ENCODE results near the genes TERT, NDUFS6 and IRX2.

DNA sequence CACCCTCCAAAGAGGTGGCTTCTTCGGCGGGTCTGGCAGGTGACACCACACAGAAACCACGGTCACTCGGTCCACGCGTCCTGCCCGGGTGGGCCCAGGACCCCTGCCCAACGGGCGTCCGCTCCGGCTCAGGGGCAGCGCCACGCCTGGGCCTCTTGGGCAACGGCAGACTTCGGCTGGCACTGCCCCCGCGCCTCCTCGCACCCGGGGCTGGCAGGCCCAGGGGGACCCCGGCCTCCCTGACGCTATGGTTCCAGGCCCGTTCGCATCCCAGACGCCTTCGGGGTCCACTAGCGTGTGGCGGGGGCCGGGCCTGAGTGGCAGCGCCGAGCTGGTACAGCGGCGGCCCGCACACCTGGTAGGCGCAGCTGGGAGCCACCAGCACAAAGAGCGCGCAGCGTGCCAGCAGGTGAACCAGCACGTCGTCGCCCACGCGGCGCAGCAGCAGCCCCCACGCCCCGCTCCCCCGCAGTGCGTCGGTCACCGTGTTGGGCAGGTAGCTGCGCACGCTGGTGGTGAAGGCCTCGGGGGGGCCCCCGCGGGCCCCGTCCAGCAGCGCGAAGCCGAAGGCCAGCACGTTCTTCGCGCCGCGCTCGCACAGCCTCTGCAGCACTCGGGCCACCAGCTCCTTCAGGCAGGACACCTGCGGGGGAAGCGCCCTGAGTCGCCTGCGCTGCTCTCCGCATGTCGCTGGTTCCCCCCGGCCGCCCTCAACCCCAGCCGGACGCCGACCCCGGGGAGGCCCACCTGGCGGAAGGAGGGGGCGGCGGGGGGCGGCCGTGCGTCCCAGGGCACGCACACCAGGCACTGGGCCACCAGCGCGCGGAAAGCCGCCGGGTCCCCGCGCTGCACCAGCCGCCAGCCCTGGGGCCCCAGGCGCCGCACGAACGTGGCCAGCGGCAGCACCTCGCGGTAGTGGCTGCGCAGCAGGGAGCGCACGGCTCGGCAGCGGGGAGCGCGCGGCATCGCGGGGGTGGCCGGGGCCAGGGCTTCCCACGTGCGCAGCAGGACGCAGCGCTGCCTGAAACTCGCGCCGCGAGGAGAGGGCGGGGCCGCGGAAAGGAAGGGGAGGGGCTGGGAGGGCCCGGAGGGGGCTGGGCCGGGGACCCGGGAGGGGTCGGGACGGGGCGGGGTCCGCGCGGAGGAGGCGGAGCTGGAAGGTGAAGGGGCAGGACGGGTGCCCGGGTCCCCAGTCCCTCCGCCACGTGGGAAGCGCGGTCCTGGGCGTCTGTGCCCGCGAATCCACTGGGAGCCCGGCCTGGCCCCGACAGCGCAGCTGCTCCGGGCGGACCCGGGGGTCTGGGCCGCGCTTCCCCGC is at the start of gene TERT:
TERT (minus strand) TSS at position 1,045 of the 1,318 bp plus-strand sequence.
- RAMPAGE, long total RNA = no peak
- RRBS = 36% methylated on average over 55 of the region's 149 CpGs

DNA sequence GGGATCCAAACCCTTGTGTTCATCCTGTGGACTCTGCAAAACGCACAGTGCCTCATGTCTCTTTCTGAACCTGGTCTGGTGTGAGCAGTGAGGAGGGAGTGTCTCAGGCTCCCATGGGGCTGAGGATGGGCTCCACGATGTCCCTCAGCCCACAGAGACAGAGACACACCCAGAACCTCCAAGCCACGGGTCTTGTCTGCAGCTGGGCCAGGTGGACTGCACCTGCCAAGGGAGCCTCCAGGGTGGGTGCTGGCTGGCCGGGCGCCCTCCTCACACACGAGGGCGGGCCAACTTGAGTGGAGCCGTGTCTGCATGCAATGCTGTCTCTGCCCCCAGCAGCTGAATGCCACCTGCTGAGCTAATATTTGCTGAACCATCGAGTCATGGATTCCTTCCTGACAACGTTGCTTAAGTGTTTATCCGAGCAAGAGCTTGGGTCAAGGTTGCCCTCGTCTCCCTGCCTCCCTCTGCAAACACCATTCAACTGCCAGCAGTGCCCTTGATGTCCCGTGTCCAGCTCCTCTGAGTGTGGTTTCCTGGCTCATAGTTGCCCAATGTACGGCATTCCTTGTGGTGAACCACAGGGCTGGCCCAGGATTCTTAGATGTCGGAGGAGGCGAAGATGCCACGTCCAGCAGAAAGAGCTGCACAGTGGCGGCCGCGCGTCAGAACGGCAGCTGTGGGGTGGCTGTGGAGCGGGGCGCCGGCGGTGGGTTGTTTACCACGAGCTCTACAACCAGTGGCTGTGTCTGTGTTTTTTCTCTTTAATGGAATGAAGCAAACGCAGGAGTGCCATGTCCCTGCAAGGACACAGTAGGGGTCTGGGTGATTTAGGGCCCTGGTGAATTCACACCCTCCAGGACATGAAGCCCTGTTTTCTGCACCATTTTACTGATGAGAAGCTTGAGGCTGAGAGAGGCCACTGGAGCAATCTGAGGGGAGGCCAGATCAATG is 31.6 kb upstream of the LPCAT1 start:
- RAMPAGE, long total RNA = no peak
- RRBS = no CpG with 5 or more reads among the region's 28 CpGs

- RAMPAGE, long total RNA = start-site peak on the plus strand at chr5:1801392-1801416, 730 and 55 reads in 2 replicates
- RRBS = 1% methylated on average over 37 of the region's 57 CpGs
Observed at GRCh38 chr5:1800766-1801558, at the start of gene NDUFS6. NDUFS6 (plus strand) TSS chr5:1801407.

DNA sequence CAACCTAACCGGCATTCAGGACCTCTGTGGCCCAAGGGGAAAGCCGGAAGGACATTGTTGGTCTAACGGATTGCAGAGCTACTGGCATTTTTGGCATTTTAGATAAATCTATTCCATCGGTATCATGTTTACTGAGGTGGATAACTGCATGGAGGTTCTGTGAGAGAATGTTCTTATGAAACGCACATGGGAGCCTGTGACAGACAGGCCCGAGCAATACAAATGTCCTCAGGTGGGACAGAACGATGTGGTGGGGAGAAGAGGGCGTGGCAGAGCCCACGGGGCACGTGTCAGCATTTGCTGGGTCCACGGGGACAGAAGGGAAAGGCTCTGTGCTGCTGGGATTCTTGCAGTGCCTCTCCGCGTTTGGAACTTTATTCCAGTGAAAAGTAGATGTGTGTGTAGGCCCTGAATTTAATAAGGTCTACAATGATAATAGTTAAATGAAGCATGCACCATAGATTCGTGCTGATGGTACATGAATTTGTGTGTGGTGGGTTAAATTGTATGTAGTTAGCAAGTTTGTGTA is 12.6 kb downstream of the NDUFS6 start:
- RAMPAGE, long total RNA = no peak
- RRBS = no CpG with 5 or more reads among the region's 14 CpGs

GRCh38 chr5:1886676-1887884 is 4.4 kb upstream of the IRX4 start:
- RAMPAGE, long total RNA = no peak
- RRBS = 7% methylated on average over 72 of the region's 132 CpGs

DNA sequence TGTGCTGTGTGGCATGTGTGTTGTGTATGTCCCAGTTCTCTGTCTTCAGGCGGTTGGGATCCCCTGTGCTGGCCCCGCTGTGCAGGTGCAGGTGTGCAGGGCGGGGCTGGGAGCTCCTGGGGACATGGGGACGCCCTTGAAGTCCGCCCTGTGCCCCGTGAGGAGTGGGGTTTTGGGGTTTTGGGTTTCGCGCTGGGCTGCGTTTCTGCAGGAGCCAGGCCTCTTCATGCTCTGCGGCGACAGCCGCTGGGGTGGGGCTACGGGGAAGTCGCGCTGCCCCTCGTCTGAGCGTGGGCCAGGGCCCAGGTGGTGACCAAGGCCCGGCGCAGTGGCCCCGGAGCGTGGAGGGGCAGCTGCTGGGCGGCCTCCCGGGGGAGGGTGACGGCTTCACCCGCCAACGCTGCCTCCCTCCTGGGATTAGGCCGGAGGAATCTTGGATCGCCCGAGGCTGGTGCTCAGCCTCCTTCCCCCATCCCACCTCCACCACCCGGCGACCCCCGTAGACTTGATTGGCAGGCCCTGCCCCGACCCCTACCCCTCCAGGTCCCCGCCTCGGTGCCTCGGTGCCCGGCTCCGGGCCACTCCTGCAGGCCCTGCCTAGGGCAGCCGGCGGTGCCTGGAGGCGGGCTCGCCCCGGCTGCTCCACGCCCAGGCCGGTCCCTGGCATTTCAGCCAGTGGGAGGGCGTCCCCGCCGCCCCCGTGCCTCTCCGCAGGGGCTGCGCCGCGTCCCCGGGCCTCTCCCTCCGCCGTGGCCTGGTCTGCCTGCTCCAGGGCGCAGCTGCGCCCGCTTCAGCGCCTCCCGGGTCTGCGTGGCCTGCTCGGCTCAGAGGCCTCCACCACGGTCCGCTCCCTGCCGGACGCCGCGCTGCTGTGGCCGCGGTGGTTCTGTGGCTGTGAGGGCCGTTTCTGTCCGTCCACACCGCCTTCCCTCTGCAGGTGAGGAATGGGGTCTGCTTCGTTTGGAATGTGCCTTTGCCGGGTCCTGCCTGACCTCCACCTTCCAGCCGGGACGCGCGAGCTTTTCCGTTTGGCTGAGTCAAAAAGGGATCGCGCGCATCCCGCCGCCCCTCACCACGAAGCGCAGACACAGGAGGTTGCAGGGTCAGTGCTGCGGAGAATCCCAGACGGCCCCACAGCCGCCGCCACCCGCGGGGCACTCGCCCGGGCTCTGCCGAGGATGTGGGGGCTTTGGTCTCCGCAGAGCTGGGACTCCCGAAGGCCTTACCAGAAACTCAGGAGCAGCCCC is 48.2 kb upstream of the IRX4 start:
- RAMPAGE, long total RNA = no peak
- RRBS = 3% methylated on average over 27 of the region's 99 CpGs

GRCh38 chr5:1946036-1946742 is 63.5 kb upstream of the IRX4 start:
- RAMPAGE, long total RNA = no peak
- RRBS = no CpG with 5 or more reads among the region's 21 CpGs

- RAMPAGE, long total RNA = no peak
- RRBS = 3% methylated on average over 57 of the region's 97 CpGs
Observed at GRCh38 chr5:2751582-2752478, at the start of gene IRX2. IRX2 (minus strand) TSS chr5:2751677.

DNA sequence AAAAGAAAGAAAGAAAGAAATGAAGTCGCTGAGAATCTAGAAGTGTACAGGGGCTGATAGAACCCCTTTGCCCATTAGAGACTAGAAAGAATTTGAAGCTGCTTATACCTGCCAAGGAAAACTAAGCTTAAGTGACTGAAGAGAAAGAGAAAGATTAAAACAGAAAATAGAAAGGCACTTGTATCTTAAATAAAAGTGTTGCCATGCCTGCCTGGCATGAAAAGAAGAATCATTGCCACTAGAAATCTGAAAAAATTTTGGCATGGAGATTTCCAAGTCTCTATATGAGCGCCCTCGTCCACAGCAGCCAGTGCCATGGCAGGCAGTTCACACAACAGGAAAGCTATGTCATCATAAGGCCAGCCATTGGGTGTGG is 446.5 kb downstream of the IRX1 start:
- RAMPAGE, long total RNA = no peak
- RRBS = no CpG with 5 or more reads among the region's 3 CpGs

DNA sequence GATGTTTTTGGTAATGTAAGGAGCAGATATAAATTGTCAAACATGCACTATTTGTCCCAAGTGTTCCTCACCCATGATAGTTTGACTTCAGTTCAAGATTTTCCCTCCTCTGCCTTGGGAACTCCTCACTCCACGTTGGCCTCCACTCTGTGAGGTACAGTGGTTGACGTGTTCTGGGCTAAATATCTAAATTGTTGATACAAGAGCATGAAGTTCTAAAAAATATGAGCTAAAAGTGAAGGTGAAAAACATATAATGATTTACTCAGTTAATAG is 15.7 kb upstream of the ADAMTS16 start:
- RAMPAGE, long total RNA = no peak
- RRBS = no CpG with 5 or more reads among the region's 2 CpGs

DNA sequence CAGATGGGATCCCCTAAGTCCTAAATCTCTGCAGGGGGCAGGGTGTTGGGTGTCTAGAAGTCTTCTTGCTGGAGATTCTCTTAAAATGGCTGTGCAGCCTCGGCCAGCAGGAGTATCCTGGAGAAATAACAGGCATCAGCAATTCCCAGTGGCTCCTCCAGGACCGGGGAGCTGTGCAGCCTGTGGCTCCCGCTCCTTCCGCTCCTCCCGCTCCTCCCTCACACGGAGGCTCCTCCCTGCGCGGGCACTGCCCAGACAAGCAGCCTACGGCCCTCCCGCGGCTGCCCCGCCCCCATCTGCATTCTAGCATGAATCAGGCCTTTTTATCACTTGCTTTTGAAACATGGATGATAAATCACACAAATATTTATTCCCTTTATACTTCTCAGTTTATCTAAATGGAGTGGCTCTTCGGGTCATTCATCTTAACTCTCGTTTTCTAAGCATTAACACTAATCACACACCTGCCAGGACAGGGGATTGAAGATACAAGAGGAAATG is 131.1 kb downstream of the ADAMTS16 start:
- RAMPAGE, long total RNA = no peak
- RRBS = no CpG with 5 or more reads among the region's 14 CpGs

DNA sequence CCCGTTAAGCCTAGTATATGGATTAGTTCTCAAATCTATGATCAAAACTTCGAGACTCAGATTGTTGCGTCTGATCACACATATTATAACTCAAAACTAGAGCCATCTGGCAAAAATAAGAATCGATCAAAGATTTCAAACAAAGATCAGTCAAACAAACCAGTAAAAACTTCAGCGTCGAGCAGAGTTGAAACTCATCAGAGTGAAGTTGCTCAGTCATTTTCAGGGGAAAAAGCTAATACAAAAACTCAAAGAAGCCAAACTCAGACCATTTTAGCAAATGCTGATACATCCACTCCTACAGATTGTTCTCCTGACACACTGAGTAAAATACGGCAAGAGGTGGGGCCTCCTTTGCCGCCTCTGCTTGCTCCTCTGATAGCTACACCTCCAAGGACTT is 41.4 kb downstream of the ICE1 start:
- RAMPAGE, long total RNA = no peak
- RRBS = no CpG with 5 or more reads among the region's 8 CpGs

DNA sequence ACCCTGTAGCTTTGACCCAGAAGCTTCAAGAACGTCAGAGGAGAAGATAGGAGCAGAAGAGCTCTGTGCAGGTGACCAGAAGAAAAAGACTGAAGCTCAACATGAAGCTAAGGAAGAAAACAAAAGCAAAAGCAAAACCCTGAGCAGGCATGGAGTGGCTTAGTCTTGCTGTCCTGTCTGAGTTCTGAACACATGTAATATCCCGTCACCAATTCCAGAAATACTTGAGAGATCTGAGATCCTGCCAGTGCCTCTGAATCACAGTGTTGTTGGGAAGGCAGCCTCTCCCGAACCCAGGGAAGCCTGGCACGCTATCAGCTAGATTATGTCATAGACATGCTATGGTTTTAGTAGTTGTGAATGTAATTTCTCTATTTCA is 235.7 kb downstream of the ICE1 start:
- RAMPAGE, long total RNA = no peak
- RRBS = no CpG with 5 or more reads among the region's 4 CpGs

DNA sequence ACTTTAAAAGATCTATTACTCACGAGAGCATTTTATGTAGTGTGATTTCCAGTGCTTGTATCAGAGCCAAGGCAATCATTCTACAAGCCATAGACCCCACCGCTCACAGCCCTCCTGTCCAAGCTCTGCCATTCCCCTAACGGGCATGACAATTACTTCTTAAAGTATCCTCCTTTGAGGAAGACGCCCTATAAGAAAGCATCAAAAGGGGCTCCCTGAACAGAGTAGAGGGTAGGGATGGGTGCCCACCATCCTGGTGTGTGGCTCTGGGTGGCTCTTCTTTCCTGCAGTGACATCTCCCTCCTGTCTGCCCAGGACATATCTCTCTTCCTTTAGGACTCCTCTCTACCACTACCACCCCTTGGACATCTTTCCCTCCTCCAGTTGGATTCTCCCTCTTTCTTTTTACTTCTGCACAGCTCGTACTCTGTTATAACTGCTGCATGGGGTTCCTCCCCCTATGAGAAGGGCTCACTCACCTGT is 412.5 kb downstream of the ICE1 start:
- RAMPAGE, long total RNA = no peak
- RRBS = no CpG with 5 or more reads among the region's 5 CpGs

- RAMPAGE, long total RNA = no peak
- RRBS = no CpG with 5 or more reads among the region's 6 CpGs
Observed at GRCh38 chr5:6452642-6453081, 4.0 kb downstream of the UBE2QL1 start.

DNA sequence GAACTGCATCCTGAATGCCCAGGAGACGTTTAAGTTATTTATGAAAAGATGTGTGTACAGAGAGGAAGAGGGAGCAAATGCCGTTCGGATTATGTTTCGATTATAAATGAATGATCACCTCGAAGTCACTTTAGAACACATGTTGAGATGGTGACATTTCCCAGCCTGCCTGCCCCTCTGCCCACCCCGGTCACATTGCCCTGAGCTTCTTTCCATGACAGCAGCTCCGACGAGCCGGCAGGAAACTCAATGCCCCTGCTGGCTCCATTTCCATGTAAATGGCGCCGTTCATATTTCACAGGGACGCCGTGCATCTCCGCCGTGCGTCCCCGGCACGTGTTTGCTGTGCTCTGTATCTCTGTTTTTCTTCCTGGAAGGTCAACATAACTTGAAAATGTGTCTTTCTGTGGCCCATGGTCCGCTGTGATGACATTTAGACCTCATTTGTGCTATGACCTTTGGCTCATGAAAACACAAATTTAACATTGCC is 42.8 kb downstream of the UBE2QL1 start:
- RAMPAGE, long total RNA = no peak
- RRBS = 15% methylated on average over 10 of the region's 19 CpGs

GRCh38 chr5:6593164-6593469 is 39.7 kb downstream of the NSUN2 start:
- RAMPAGE, long total RNA = no peak
- RRBS = no CpG with 5 or more reads among the region's 8 CpGs

DNA sequence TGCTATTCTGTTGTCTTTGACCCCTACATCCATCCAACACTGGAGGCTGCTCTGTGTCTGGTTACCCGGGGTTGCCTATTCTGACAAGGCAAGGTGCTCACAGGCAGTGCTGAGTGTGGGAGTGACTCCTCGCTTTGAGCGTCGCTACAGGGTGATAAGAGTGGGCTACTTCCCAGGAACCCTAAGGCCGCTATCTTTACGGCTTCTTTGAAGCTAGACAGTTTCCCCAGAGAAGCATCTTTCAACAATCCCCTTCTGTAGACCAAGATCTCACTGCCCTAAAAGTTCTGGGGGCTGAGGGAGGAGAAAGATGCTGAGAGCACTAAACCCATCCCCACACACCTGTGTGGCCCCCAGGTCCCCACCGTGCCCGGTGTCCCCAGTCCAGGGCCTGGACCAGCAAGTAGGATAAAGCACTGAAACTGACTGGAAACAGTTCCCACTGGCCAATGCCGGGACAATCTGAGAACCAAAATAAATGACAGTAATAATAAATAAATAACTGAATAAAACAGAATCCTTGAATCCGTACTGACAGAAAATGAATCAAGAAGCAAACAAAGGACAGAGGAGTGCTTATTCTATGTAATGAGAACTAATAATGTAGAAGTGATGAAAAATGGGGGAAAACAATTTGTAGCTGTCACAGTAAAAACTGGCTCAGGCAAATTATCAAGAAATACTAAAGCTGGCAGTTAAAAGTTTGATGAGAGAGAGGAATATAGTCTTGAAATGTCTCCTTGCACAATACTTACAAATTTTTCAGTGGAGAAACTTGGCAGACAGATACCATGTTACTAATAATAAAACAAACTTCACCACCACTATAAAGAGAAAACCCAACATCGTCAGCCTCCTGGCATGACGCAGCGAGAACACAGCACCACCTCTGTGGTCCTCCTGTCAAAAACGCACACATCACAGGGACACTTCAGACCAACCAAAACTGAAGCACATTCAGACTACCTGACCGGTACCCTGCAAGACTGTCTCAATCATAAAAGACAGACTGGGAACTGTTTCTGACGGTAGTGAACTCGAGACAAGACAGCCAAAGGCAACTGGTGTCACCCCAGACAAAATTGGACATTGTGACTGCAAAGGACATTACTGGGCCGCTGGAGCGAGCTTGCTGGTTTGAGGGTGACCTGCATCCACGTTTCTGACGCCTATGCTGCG is 34.8 kb downstream of the NSUN2 start:
- RAMPAGE, long total RNA = no peak
- RRBS = 98% methylated on average over 2 of the region's 22 CpGs

- RAMPAGE, long total RNA = no peak
- RRBS = no CpG with 5 or more reads among the region's 3 CpGs
Observed at GRCh38 chr5:6599493-6599918, 33.3 kb downstream of the NSUN2 start.

DNA sequence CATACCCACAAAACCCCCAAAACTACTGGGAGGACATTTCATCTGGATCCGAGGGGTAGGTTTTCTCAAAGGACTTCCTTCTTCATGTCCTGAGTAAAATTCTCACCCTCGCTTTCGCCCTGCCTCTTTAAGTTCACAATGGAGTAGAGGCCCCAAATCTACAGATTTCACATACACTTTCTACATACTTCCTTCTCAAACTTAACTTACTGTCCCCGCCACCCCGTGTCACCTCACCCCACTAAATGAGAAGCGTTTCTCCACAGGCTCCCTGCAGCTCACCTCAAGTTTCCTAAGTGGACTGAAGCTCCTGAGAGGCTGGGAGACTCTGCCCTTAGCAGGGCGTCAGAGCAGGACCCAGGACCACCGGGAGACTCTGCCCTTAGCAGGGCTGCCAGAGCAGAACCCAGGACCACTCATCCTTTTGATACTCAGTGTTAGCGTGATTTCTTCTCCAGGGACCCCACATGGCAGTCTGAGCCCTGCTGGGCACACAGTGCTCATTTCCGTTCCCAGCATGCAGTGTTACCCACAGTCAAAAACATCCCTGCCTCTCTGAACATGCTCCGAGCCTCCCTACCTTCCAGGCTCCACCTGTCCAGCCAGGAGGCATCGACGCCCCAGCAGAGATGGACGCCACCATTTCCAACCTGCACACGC is 32.4 kb downstream of the NSUN2 start:
- RAMPAGE, long total RNA = no peak
- RRBS = no CpG with 5 or more reads among the region's 15 CpGs

Measured in epithelial cell of proximal tubule (primary cell).